Bronchus fibroblast of lung (primary cell): ENCODE results near the gene CD34.

- RAMPAGE, long total RNA = no peak
Observed at GRCh38 chr1:207801006-207801386, 49.1 kb downstream of the CD46 start.

DNA sequence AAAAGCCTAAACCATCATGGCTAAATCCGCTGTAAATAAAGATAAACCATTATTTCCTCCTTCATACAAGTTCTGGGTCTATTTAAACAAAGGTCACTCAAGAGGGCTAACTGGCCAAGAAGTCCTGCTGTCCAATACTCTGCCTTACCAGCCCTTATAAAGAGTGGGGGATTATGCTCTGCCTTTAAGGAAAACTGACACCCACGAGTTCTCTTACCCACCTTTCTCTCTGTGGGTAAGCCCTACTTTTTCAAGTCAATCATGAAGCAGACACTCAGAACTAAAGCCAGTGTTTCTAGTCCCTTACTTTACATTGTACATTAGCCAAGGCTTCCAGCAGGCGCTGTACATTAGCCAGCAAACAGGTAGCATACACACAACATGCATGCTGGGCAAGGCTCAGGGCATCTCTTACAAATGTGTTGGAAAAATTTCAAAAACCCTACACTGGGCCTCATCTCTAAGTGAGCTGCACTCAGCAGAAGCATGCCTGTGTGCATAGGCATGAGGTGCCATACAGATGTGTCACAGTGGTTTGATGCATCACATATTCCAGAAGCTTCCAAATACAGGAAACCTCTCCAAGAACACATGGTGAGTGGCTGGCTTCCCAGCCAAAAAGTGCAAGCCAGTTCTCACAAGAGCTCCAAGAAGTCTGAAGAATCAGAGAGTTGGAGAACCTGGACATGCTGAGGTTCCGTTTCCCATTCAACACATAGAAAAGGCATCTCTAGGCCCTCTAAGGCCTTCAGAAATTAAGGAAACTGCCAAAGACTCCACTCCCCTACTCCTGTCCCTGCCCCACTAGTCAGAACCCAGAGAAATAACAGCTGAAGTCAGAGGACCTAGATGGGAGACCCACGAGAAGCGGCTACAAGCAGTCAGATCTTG is 58.2 kb downstream of the CD46 start:
- RAMPAGE, long total RNA = no peak

- RAMPAGE, long total RNA = no peak
Observed at GRCh38 chr1:207828443-207828964, 76.7 kb downstream of the CD46 start.

DNA sequence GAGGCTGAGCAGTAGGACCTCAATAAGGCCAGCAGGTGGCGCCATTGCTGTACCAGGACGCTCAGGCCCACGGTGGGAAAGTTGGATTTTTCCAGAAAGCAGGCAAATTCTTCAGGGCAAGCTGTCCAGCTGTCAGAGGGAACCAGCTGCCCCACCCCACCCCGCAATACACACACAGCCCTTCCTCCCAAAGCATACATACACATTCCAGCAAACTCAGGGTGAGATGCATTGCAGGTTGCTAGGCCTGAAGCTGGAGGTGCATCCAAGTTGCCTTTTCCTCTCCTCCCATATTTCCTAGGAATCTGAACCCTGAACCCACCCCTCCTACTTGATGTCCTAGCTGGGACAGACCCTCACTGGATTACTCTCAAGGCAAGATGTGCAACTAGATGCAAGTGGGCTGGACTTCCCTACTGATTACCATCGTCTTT is 25.7 kb downstream of the CD34 start:
- RAMPAGE, long total RNA = no peak

DNA sequence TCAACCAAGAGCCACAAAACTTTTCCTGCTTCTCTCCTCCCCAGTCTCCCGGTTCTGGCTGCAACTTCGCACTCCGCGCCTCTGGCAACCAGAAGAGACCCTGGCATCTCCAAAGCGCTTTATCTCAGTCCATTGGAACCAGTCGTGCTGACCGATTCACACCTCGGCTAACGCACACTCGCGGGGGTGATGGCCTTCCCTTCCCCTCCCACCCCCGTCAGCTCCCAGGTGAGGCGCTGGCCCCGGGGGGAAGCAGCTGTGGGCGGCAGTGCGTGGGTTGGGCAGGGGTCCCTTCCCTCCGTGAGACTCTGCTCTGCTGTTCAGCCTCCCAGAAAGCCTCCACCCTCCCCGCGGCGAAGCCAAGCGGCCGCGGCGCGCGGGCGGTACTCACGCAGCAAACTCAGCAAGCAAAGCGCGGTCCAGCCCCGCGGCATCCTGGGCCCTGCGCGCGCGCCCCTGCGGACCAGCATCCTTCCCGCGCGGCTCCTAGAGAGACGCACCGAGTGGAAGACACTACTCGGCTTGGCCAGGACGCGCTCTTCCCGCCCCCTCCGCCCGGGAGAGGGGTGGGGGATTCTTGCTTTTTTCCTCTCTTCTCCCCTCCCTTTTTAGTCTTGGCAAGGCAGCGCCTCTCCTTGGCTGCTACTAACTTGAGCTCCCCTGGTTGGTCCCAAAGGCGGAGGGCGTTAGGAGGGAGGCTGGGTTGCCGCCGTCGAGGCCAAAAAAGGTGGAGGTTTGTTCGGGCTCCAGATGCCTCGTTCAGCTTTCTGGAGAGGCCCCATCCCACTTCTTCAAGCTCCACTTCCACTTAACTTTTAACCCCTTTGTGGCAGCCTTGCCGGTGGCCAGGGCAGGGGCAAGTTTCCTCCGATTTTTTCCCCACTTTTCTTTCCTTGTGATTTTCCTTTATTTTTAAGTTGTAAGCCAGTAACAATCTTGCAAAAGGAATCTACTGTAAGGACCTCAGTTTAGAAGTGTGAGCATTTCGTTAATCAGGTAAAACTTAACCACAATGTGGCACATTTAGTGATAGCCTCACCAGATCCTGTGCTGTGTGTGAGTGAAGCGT is at the start of gene CD34:
Gene CD34, minus strand, starts transcription at position 515 of the 1,069 bp plus-strand sequence.
- RAMPAGE, long total RNA = no peak

GRCh38 chr1:208181090-208181456 is 63.1 kb downstream of the PLXNA2 start:
- RAMPAGE, long total RNA = no peak

DNA sequence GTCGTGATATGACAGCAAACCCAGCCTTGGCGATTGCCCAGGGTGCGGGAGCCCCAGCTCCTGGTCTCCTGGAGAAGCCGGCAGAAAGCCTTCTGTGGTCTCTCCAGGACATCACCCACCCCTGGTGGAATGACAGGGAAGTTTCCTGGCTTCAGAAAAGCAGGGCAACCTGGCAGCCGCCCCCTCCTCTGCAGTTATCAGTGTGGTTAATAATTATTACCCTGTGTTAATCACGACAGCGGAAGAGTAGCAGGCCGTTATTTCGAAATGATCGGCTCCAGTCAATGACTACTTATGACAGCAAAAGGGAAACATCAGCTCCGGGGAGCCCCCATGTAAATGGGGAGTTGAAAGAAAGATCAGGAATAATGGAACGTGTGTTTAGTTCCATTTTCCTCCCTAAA is 8.3 kb upstream of the PLXNA2 start:
- RAMPAGE, long total RNA = no peak

DNA sequence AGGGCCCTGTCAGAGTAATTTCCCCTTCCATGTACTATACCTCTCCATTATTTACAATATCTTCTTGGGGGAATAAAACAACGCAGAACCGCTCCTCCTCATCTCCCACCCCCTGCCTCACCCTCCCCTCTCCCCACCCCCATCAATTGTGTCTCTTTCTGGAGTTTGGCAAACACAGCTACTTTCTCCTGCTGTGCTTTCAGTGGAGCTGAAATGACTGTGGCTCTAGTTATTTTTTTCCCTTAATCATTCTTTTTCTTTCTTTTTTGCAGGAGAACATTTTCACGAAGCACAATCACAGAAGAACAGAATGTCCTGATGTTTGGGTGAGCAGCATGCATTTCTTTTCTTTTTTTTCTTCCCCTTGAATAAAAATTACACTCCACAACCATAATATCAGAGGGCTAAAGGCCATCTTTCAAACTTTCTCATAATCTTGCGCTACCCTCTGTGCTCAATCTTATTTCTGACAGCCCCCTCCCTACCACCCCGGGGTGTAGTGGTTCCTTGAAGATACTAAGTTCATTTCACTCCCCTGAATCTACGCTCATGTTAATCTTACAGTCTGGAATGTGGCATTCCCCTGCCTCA is 8.8 kb upstream of the PLXNA2 start:
- RAMPAGE, long total RNA = no peak

DNA sequence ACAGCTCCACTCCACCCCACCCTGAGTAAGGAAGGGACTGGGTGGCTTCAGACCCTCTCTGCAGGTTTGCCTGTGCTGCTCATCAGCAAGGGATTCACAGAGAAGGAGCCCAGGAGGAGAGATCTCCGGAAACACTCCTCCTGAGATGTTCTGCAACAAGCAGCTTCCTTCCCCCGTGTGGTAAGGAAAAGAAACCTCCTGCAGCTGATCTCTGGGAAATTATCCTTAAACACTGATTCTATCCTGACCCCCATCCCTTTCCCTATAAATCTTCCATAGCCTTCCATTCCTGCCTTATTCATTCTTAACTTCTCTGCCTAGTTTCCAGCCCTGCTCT is 373.7 kb upstream of the CAMK1G start:
- RAMPAGE, long total RNA = no peak

- RAMPAGE, long total RNA = no peak
Observed at GRCh38 chr1:209412209-209412648, 171.3 kb upstream of the CAMK1G start.

DNA sequence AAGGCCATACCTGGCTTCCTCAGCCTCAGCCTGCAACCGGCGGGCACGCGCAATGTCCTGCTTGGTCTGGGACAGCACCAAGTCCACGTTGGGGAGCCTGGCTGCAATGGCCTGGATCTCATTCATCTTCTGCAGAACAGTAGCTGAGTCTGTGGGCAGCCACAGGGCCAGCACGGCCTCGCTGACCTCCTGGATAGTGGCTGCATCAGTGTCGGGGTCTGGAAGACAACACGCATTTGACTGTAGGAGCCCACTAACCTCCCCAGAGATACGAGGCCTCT is 33.8 kb downstream of the LAMB3 start:
- RAMPAGE, long total RNA = no peak

GRCh38 chr1:209627993-209628430 is 24.2 kb downstream of the LAMB3 start:
- RAMPAGE, long total RNA = no peak

GRCh38 chr1:209830665-209831270 is 3.0 kb downstream of the UTP25 start:
- RAMPAGE, long total RNA = no peak

DNA sequence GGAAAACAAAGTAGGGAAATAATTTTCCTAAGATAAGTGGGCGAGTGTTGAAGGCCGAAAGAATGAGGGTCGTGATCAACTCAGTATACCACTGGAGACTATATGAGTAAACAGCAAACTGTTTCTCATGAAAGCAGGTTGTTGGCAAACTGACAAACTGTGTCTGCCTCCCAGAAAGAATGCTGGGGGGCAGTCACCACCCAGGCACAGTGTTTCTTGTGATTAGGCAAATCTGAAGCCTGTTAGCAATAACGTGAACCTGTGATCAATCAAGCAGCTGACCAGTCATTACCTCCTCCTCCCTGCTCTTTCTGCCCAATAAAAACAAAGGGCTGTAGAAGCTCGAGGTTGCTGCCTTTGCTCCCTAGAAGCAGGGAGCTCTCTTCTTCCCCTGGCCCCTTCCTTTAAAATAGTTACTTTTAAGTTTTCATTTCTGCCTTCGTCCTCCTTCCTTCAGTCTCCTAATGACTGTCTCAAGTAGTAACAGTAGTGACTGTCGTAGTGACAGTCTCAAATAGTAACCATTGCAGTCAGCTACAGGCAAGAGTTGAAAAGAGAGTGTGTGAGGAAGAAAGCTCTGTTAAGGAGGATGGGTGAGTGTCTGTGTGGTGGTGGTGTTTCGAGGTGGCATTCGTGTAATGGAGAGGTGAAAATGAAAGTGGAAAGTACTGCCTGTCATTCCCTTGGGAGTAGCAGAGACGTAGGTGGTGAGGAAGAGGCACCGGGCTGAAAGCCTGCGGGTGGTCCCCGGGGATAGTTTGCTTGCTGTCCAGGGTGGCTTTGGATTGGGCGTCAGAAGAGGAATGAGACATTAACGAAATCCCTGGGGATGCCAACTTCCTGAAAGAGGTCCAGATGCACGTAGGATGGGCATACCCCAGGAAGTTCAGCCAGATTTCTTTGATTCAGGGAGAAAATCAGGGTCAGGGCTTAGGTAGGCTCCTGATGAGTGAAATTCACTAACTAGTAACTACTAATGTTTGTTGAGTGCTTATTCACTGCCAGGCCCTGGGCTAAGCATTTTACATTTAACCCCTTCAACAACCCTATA is 14.6 kb downstream of the HHAT start:
- RAMPAGE, long total RNA = no peak

GRCh38 chr1:210682284-210682745 is 353.6 kb downstream of the HHAT start:
- RAMPAGE, long total RNA = no peak

- RAMPAGE, long total RNA = no peak
Observed at GRCh38 chr1:211329634-211330386, 3.2 kb downstream of the TRAF5 start.

GRCh38 chr1:211407752-211408019 is 81.1 kb downstream of the TRAF5 start:
- RAMPAGE, long total RNA = no peak

DNA sequence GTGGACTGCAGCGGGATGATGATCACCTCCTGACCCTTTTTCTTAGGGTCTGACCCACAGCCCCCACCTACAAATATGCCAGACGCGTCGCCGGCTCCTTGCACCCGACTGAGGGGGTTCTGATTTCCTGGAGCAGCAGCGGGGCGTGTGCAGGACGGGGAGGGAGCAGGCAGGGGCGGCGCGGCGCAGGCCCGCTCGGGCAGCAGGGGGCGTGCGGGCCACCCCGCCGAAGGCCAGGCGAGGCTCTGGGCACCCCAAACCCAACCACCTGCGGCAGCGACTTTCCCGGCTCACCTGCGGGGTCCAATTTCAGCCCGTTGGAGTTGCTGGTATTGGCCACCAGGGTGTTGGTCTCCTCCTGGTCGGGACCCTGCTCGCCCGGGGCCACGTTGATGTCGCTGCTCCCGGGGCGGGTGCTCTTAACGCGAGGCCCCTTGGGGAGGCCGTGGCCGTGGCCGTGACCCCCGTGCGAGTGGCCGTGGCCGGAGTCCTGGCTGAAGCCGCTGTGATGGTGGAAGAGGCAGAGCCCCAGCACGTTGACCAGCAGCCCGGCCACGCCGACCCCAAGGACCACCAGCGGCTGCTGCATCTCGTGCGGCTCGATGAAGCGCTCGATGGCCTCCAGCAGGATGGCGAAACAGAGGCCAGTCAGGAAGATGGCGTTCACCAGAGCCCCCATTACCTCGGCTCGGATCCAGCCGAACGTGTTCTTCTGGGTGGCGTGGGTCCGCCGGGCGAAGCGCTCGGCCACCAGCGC is 1.1 kb downstream of the SLC30A1 start:
- RAMPAGE, long total RNA = no peak

- RAMPAGE, long total RNA = no peak
Observed at GRCh38 chr1:211632094-211632575, 43.3 kb downstream of the NEK2 start.

DNA sequence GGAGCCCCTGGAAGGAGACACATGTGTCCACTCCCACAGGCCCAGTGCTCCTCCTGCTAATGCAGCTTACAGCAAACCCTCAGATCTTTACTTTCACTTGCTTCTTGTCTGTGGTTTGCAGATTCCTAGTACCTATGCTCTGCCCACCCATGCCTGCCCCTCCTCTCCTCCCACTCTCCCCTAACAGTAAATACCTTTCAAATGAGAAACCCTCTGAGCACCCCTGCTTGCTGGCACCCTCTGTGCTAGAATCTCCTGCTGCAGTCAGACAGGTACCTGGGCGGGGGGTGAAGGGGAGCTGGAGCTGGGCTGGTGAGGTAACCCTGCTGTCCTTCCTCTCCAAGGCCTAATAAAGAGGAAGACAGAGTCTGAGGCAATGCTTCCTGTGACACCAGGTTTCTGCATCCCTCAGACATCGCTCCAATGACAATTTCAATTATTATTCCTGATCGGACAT is 63.5 kb upstream of the NEK2 start:
- RAMPAGE, long total RNA = no peak